Neuron (in vitro differentiated cells): Measurements from ENCODE around the gene ELOB.

DNA sequence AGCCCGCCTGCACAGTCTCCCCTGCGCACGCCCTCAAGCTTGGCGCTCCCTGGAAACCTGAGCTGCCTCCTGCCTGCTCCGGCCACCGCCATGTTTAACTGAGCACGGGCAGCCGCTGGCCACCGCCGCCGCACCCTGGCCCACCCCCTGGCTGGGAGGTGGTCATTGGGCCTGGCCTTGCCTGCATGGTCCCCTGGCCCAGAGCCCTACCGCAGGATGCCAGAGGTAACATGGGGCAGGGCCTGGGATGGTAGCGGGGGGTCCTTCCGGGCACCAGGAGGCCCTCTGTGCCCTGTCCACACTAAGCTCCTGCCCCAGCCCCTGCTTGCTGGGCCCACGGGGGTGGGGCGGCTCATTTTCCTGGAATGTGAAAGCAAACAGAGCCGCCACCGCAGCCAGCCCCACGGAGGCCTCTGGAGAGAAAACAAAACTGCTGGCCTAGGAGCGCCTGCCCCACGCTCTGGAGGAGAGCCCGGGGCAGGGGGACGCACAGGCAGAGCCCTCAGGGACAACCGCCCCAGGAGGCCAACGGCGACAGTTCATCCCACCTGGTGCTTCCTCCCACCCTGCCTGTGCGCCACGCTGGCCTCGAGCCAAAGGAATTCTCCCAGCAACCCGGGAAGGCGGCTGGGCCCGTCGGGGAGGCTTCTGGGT, 8.9 kb downstream of the NHERF2 start:
- PRO-cap, result no peak

DNA sequence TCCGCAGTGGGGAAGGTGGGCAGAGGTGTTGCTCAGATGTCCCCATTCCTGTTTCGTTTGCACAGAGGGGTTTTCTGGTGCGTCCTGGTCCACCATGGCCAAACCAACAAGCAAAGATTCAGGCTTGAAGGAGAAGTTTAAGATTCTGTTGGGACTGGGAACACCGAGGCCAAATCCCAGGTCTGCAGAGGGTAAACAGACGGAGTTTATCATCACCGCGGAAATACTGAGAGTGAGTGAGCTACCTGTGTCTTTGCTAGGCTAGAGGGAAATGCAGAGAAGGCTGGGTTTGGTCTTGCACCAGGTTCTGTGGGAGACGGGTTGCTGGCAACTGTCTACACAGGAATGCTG, 712 bp downstream of the TSC2 start:
- PRO-cap, result no peak

DNA sequence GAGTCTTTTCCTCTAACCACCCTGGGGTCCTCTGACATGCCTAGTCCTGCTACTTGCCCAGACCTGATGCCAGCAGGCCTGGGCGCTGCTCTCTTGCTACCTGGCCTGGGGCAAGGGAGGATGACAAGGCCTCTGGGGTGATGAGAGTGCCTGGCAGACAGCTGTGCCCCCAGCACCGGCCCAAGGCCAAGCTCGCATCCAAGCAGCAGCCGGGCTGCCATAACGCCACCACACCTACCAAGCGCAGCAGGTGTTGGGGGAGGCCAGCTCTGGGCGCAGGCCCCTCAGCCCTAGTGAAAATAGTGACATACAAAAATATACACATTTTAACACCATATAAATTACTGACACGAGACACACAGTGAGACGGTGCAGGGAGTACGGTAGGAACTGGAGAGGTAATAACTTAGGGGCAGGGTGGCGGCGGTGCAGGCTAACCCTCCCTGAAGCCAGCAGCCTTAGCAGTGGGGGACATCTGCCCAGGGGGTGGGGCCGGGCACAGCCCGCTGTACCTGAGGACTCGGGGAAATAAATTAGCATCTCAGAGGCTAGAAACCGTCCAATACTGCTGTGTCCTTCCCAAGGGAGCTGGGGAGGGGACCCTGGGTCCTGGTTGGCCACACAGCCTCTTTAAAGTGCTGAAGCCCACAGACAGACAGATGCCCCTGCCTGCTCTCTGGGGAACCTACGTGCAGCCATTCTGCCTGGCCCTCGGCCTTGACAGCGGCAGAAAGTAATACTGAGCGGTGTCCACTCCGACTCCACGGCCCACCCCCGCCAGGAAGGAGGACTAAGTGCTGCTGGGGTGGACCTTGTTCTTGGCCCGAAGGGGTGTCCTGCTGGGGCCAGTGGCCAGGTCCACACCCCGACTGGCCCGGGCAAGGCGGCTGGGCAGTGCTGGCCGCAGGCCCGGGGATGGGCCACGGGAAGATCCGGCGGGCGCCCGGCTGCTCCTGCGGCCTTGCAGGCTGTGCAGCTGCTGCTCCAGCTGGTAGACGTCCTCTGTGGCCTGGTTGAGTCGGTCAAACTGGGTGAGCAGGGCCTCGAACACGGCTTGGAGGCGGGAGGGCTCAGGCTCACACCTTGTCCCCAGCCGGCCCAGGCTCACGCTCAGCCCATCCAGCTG, 41.5 kb downstream of the TSC2 start:
- PRO-cap, result no peak

DNA sequence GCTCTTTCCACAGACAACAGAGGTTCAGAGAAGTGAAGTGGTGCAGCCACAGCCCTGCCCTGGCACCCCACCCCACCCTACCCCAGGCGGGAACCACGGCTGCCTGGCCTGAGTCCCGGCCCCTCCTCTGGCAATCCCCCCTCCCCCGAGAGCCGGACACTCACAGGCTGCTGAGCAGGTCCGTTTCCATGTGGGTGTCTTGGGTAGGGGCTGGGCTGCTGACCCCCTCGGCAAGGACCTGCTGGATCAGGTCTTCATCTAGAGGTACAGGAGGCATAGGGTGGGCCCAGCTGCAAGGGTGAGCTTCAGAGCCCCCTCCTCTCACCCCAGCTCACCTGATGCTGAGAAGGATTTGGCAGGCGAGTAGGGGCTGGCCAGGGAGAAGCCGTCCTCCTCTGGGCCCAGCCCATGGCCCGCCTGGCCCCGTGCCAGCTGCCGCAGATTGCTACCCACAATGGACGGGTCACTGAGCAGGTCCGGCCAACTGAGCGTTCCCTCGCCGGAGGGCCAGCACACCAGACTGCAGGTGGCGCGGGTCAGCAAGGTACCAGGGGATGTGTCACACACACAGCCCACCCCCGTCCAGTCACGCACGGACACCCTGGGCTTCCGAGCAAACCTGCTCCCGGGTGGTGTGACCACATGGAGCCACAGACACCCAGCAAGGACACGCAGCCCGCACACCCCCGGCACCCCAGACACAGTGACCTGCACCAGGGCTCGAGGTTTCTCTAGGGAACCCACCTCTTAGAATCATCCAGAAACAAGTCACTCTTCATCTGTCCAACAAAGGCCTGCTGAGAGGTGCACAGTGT, 38.5 kb downstream of the PKD1 start:
- PRO-cap, result no peak

DNA sequence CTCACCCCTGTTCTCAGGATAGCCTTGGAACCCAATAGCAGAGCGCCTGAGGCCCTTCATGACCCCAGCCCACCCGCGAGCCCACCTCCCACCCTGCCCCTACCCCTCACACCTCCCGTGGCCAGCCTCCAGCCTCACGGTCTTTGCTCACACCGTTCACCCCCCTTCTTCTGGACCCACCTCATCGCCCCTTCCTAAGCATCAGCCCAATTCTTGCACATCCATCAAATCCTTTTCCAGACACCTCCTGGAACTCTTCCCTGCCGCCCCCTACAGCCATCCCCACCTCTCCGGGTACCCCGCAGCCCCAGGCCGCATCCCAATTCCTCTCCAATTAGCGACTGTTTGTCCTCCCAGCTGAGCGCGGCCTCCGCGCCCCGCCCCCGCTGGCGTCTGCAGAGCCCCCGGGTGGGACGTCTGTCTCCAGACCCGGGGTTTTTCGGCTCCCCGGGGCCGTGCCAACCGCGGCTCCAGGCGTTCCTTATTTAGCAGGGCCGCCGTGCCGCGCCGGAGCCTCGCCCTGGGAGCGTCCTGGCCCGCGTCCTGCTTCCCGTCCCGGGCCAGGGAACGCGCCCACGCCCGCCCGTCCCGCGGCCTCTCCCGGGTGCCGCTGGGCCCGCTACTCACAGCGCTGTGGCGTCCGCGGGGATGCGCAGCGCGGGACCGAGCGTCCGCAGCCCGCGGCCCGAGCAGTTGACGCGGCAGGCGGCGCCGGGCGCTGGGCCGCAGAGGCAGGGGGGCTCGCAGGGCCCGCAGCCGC, 670 bp downstream of the PKD1 start:
- PRO-cap, result unidirectional peak, plus-strand start at position 426 of the sequence; bidirectional peak, plus-strand start at position 692 of the sequence, minus-strand start at position 608 of the sequence

- PRO-cap, result no peak
Observed at GRCh38 chr16:2156478-2157051, 983 bp downstream of the TRAF7 start.

- PRO-cap, result no peak
Observed at GRCh38 chr16:2177643-2178301, 18.6 kb downstream of the CASKIN1 start.

GRCh38 chr16:2226248-2226954, 3.0 kb downstream of the E4F1 start:
- PRO-cap, result no peak

GRCh38 chr16:2250002-2250736, 1.2 kb downstream of the ECI1 start:
- PRO-cap, result no peak

- PRO-cap, result no peak
Observed at GRCh38 chr16:2476007-2476274, 1.0 kb downstream of the TBC1D24 start.

- PRO-cap, result no peak
Observed at GRCh38 chr16:2535414-2536032, 2.3 kb upstream of the PDPK1 start.

DNA sequence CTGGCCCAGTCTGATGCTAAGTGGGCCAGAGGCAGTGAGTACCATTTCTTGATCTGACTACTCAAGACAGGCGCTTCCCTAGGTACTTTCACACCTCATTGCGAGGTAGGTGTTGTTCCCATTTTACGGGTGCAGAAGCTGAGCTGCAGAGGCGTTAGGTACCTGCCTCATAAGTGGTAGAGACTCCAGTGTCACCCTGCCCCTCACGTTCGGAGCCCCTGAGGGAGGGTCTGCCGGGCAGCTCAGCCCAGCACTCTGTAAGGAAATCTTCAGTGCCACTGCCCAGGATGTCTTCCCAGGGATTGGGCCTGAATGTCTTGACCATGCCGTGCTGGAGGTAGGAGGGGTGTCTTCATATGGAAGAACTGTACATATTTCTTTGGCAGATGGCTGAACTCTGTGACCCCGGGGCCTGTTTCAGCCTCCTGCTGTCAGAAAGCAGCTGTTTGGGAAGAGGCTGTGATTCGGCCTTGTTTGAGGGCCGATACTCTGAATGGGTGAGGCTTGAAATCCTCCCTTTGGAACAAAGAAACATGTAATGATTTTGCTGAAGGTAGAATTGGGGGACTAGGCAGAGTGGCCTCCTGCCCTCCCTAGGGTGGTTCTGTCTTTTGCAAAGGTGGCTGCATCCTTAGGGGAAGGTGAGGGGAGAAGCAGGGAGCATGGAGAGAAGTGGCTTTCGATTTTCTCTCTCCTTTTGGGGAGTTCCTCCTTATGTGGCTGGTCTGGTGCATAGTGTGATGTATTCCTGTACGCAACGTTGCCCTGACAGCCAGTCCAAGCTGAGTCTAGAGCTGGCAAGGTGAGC, 2.7 kb downstream of the PDPK1 start:
- PRO-cap, result unidirectional peak, plus-strand start at position 8 of the sequence; bidirectional peak, plus-strand start at position 470 of the sequence, minus-strand start at position 259 of the sequence

DNA sequence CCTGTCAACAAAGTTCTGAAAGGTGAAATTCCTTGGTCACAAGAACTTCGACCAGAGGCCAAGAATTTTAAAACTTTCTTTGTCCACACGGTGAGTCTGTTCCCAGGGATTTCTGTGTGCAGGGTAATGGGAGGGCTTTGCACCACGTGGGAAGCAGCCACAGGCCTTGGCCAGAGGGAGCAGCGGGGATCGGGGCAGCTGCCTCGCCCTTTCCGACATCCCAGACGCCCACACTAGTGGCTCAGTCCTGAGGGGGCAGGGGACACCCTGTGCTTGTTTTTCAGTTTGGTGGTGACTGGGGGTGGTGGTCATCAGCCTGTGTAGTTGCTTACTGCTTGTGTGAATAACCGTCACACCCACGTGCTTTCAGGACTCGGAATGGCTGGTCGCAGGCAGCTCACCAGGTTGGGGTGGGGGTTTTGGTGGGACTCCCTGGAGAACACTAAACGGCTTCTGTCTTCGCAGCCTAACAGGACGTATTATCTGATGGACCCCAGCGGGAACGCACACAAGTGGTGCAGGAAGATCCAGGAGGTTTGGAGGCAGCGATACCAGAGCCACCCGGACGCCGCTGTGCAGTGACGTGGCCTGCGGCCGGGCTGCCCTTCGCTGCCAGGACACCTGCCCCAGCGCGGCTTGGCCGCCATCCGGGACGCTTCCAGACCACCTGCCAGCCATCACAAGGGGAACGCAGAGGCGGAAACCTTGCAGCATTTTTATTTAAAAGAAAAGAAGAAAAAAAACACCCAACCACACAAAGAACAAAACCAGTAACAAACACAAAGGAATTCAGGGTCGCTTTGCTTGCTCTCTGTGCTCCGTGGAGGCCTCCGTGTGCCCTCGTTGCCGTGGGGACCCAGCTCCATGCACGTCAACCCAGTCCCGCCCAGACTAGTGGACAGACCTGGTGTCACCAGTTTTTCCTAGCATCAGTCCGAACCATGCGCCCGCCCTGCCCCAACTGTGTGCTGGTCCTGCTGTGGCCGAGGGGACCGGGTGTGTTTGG, 59.7 kb downstream of the PDPK1 start:
- PRO-cap, result no peak

DNA sequence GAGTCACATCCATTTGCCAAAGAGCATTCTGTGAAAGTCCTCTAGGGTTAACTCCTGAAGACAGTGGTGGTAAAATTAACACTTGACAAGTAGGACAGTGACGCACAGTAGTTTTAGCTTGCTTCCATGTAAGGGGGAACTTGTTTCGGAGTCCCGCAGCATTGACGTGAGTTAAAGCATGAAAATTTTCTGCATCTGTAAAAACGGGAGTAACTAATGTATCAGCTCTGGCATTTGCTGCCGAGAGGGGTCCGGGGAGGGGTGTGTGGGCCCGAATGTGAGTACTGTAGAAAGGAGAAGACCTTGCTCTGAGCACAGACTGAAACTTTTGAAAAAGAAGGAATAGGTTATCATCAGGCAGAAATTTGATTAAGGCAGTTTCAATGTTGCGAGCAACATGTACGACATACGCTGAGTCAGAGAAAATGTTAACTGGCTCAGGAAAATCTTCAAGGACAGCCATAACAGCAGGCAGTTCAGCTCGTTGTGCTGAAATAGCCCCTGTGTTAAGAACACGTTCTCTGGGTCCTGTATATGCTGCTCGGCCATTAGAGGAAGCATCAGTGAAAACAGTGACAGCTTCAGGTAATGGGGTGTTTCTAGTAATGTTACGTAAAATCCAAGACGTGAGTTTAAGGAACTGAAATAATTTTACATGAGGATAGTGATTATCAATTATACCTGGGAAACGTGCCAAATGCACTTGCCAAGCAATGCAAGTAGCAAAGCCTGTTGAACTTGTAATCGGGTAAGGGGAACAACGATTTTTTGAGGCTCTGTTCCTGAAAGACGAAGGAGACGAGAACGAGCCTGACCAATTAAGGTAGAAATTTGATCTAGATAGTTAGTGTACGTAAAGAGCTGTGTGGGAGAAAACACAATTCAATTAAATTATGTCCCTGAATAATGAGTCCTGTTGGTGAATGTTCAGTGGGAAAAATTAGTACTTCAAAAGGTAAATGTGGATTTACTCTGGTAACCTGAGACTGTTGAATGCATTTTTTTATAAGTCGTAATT, 18.1 kb upstream of the KCTD5 start:
- PRO-cap, result no peak

DNA sequence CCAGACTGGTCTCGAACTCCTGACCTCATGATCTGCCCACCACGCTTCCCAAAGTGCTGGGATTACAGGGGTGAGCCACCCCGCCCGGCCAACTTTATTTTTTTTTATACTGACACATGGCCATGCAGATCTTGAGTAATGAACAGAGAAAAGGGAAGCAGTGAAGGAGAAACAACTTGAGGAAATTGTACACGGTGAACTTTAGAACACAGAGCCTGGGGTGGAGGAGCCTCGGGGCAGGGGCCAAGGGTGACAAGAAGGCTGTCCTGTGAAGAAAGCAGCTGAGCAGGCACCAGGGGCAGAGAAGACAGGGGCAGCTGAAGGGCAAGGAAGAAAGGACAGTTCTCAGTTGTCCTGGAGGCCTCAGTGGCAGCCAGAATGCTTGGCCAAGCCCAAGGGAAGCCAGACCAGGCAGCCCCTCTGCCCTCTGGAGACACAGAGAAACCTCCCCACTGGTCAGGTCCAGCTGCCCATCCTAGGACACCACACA, 7.8 kb upstream of the KCTD5 start:
- PRO-cap, result no peak

DNA sequence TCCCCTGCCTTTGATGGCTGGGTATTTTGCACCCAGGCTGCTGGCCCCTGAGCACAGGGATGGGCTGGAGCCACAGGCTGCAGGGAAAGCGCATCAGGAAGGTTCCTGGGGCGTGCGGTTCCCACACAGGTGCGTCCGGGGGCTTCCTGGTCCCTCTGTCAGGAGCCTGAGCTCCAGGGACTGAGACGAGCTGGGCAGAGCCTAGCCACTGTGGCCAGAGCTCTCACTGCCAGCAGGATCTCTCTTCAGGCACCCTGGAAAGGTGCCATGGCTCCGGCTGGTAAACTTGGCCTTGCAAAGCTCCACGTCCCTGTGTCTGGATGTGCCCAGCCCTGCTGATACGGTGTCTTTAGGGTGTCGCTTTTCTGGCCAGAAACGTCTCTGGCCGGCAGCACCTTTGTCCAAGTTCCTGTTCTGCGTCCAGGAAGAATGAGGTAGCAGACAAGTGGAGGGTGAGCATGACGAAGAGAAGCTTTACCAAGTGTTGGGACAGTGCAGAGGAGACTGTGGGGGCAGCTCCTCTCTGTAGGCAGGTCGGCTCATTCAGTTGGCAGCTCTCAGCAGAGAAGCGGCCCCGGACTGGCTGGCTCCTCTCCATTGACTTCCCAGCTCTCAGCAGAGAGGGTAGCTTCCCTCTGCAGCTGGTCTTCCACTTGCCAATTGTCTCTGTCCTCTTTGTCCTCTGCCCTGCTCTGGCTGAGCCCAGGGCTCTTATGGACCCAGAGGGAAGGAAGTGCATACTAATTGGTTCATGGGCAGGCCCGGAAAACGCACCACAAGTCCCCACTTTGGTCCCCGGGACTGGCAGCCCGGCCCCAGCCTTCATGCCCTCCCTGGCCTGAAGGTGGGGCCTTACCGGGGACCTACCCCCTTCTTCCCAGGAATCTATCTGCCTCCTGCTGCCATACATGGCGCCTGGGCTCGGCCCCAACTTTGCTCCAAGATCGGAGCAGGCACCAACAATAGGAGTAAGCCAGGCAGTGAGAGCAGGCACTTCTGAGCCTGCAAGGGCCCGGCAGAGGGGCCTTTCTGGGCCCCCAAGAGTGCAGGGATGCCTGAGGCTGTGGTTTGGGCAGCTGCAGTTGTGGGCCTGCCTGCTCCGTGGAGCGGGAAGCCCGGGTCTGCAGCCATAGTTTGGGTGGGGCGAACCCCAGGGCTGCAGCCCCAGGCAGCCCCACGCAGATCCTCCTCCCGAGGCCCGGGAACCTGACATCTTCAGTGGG, 9.9 kb downstream of the KCTD5 start:
- PRO-cap, result no peak

DNA sequence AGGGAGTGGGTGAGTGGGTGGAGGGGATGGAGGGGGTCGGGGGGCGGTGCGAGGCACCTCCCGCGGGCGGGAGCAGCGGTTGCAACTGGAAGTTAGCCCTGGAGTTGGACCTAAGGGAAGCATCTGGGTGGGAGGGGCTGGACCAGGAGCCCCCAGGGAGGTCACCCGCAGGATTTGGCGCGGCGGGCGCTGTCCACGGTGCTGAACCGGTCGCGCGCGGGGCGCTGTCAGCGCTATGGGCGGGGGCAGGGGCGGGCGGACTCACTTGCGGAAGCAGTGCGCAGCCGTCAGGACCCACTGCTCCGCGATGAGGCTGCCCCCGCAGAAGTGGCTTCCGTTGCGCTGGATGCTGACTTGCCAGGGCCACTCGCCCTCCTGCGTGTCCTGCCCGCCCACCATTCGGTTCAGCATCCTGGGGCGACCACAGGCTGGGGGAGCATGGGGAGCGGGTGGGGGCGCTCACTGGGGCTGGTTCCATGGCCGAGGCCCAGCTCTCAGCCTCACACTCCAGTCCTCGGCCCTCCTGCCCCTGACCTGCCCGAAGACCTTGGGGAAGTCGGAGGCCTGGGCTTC, 4.5 kb downstream of the PRSS27 start:
- PRO-cap, result no peak

DNA sequence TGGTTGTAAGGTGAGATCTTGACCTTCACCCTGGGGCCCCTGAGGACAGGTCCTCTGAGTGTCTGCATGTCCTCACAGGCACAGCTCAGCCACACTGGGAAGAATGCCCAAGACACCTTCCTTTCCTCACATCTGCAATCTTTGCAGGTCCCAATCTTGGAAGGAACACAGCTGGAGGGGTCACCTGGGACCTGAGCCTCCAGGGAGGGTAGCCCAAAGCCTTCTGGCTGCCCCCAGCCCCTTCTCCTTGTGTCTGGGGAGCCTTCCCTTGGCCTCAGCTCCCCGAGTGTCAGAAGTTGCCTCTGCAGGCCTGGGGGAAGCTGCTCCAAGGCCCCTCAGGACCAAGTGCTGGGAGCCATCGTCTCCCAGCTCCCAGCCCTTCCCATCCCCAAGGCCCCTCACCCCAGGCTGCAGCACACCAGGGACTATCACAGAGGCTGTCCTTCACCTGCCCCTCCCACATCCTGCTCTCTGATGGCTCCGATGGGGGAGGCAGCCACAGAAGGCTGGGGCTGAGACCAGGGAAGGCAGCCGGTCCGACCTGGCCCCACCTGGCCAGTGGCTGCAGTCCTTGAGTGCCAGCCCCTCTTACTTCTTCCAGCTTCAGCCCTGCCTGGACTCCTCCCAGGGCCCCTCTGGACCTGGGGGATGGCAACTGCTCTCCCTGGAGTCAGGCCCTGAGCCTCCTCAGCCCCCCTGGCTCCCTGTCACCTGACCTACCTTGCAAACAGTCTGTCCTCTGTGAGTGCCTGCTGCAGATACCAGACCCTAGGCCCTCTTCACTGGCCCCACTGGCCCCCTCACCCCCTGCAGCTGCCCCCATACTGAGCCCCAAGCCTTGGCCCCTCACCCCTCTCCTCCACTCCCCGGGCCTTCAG, 12.9 kb upstream of the SRRM2 start:
- PRO-cap, result no peak

GRCh38 chr16:2769391-2770415, 7.4 kb downstream of the ELOB start:
- PRO-cap, result no peak

GRCh38 chr16:2776643-2777456, at the start of gene ELOB:
Gene ELOB, minus strand, starts transcription at chr16:2777280.
- PRO-cap, result bidirectional peak, plus-strand start at chr16:2776854, minus-strand start at chr16:2776865; bidirectional peak, plus-strand start at chr16:2777388, minus-strand start at chr16:2777274